Liver (tissue), 9 donors: ENCODE measurements around the gene CHST13.

DNA sequence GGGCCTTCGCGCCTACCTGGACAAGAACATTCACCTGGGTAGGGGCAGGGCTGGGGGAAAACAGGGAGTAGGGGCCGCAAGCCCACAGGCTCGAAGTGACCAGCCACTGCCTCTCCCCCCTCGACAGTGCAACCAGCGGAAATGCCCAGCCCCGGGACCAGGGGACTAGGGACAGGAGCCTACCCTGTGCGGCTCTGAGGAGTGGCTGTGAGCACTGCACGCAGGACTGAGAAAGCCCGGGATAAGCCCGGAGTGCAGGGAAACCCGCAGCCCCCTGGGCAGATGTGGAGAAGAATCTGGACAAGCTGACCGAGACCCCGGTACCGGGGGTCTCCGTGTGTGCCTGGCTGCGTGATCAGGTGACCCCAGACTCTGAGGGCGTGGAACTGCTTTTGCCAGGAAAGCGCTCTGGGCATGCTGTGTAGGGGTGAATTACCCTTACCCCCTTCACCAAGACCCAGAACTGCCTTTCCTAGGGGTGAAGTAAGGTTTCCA lies 392 bp upstream of the SLC12A8 start:
- PRO-cap, 5 experiments: no peak in any of the 5 experiments
- RAMPAGE, long total RNA, 2 experiments: no peak in any of the 2 experiments
- RRBS: 10% methylated on average over 7 of the region's 19 CpGs

DNA sequence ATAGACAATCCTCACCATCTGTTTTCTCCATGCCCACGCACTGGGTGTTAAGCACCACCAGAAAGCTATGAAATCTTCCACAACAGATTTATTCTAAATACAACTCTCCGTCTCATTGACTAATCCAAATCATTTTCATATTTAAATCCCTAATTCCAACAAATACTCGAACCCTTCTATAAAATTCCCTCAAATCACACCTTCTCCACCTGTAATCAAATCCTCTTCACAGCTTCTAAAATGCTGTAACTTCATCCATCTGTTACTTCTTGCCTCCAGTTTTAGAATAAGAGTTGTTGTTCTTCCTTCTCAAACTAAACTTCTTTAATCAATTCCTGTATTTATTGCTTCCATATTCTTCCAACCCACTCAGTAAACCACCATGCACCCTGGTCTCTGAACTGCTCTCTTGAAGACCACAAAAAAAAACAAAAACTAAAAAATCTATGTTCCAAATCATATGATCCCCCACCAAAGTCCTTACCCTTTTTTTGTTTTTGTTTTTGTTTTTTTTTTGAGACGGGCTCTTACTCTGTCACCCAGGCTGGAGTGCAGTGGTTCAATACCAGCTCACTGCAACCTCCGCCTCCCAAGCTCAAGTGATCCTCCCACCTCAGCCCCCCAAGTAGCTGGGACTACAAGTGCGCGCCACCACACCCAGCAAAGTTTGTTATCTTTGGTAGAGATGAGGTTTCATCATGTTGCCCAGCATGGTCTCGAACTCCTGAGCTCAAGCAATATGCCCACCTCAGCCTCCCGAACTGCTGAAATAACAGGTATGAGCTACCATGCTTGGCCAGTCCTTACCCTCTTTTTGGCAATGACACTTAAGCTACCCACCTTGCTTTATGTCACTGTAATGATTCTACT lies 12.8 kb downstream of the ZNF148 start:
- PRO-cap, 5 experiments: no peak in any of the 5 experiments
- RAMPAGE, long total RNA, 2 experiments: no peak in any of the 2 experiments
- RRBS: no CpG with 5 or more reads among the region's 9 CpGs

DNA sequence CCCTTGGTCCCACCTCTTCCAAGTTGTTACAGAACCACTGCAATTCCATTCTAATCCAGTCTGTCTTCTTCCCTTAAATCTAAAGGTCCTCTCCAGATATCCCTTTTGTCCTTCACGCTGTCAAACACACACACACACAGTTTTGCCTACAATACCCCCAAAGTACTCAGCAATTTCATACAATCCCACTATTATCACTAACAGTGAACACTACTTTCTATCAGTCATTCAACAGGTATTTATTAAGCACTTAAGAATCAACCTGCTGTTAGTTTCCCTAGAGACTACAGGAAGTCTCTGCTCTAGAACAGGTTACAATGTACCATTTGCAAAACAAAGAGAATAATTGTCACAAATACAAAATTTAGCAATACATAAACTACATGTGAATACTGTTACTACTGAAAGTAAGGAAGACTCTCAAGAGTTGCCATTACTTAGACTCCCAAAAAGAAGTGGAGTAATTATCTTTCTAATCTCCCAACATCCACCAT lies 4.9 kb downstream of the ZNF148 start:
- PRO-cap, 5 experiments: no peak in any of the 5 experiments
- RAMPAGE, long total RNA, 2 experiments: no peak in any of the 2 experiments
- RRBS: no CpG with 5 or more reads among the region's 1 CpG

DNA sequence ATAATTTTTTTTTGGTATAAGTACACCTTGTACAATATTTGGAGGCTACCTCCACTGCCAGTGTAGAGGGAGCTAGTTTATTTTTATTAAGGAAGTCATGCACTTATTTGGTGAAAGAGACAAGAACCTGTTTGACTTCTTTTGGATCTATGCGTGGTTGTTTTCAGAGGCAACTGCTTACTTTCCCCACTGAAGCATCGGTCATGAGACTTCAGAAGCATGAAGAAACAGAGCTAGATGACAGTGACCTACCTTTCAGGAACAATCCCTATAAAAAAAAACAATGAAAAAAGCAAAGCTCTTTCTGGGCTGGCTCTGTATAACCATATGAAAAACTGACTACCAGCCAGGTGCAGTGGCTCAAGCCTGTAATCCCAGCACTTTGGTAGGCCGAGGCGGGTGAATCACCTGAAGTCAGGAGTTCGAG lies 20.0 kb upstream of the ZNF148 start:
- PRO-cap, 5 experiments: no peak in any of the 5 experiments
- RAMPAGE, long total RNA, 2 experiments: no peak in any of the 2 experiments
- RRBS: no CpG with 5 or more reads among the region's 5 CpGs

DNA sequence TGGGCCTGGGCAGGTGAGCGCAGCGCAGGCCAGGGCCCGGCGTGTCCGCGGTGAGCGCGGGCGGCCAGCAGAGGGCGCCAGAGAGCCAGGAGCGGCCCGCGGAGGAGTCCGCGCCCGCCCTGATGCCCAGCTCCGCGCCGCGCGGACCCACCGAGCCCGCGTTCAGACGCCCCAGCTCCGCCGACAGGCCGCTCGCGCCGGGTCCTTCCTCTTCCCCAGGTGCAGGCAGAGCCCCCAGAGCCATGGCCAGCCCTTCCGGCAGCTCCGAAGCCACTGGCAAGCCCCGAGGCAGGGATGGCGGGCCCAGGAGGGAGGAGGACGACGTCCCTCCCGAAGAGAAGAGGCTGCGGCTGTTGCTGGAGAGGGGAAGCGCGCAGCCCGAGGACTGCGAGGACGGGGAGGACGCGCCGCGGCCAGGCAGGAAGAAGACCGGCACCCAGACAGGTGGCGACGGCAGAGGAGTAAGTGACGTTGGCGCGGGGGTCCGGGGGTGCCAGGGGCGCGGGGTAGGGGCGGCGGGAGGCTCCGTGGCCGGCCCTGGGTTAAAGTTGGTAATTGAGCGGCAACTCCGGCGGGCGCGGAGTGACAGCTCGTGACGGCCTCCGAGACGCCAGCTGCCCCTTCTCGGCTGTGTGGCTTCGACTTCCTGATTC lies 171.2 kb upstream of the OSBPL11 start:
- PRO-cap, 5 experiments: no peak in any of the 5 experiments
- RAMPAGE, long total RNA, 2 experiments: start-site peak on the plus strand in 1 of 2 experiments, centred at position 127 of the sequence, 25 reads per replicate
- RRBS: 7% methylated on average over 5 of the region's 72 CpGs

GRCh38 chr3:125799145-125799797 lies 169.7 kb upstream of the ROPN1B start:
- PRO-cap, 5 experiments: no peak in any of the 5 experiments
- RAMPAGE, long total RNA, 2 experiments: no peak in any of the 2 experiments
- RRBS: no CpG with 5 or more reads among the region's 9 CpGs

GRCh38 chr3:126056443-126057775 lies 27.0 kb downstream of the SLC41A3 start:
- PRO-cap, 5 experiments: no peak in any of the 5 experiments
- RAMPAGE, long total RNA, 2 experiments: no peak in any of the 2 experiments
- RRBS: 96% methylated on average over 3 of the region's 29 CpGs

DNA sequence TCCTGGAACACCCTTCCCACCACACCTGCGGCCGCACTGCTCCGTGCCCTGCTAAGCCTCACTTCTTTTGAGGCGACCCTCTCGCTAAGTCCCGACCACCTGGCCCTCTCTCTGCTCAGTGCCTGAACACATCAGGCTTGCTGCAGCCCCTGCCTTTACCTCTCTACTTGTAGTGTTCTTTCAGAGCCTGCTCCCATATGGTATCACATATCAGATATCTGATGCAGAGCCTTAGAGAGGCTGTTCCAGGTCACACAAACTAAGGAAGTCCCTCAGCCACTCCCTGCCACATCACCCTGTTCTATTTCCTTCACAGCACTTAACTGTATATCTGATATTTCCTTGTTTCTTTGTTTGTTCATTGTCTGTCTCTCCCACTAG lies 913 bp upstream of the ALDH1L1 start:
- PRO-cap, 5 experiments: peak in 1 of 5 experiments; most common minus-strand start position 169 of the sequence (in 1)
- RAMPAGE, long total RNA, 2 experiments: no peak in any of the 2 experiments
- RRBS: no CpG with 5 or more reads among the region's 6 CpGs

- PRO-cap, 5 experiments: peak in 2 of 5 experiments; most common plus-strand start chr3:126184907 (in 1); most common minus-strand start chr3:126184629 (in 1)
- RAMPAGE, long total RNA, 2 experiments: no peak in any of the 2 experiments
- RRBS: no CpG with 5 or more reads among the region's 7 CpGs
These were observed 4.2 kb upstream of the ALDH1L1 start for GRCh38 chr3:126184514-126185101.

- PRO-cap, 5 experiments: peak in 5 of 5 experiments; most common plus-strand start chr3:126354277 (in 4); most common minus-strand start chr3:126354129 (in 2)
- RAMPAGE, long total RNA, 2 experiments: no peak in any of the 2 experiments
- RRBS: no CpG with 5 or more reads among the region's 12 CpGs
These were observed 3.3 kb downstream of the KLF15 start for GRCh38 chr3:126353573-126354733.

DNA sequence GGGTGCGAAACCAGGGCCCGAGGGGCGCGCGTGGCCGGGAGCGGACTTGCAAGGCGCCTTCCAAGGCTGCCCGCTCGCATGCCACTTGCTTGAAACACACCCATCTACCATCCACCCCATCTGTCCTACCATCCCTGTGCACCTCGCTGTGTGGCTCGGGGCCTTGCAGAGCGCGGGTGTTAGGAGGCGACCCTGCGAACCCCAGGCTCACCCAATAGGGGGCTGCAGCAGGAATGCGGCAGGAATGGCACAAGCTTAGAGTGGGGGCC lies 273 bp downstream of the CFAP100 start:
- PRO-cap, 5 experiments: no peak in any of the 5 experiments
- RAMPAGE, long total RNA, 2 experiments: no peak in any of the 2 experiments
- RRBS: 21% methylated on average over 6 of the region's 17 CpGs

GRCh38 chr3:126441409-126442082 lies 34.1 kb downstream of the ZXDC start:
- PRO-cap, 5 experiments: no peak in any of the 5 experiments
- RAMPAGE, long total RNA, 2 experiments: no peak in any of the 2 experiments
- RRBS: no CpG with 5 or more reads among the region's 17 CpGs

DNA sequence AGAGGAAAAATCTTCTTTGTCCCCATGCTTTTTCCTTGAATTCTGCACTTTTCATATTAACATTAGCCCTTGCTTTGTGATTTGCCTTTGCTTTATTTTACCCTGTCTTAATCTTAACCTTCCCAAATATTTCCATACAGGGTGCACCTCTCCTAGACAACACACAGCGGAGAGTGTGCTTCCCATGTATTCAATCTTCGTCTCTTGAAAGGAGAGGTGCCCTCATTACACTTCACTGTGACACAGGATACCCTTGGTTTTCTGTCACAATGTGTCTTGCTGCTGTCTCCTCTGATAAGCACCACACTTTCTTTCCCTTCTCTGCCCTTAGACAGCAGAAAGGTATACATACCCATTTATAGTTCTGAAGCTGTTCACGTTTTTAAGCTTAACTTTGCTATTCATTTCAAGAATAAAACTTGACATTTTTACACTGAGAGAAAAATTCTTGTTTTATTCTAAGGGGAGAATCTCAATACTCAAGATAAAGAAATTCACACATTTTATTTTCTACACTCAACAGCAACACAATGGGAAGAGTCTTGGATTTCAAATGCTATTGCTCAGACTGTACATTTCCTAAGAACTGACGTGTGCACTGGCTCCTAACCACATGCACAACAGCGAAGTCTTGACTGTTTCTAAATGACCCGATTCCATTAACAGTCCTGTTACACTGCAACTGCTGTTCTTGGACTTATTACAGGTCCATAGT lies 21.1 kb downstream of the ZXDC start:
- PRO-cap, 5 experiments: no peak in any of the 5 experiments
- RAMPAGE, long total RNA, 2 experiments: no peak in any of the 2 experiments
- RRBS: no CpG with 5 or more reads among the region's 6 CpGs

DNA sequence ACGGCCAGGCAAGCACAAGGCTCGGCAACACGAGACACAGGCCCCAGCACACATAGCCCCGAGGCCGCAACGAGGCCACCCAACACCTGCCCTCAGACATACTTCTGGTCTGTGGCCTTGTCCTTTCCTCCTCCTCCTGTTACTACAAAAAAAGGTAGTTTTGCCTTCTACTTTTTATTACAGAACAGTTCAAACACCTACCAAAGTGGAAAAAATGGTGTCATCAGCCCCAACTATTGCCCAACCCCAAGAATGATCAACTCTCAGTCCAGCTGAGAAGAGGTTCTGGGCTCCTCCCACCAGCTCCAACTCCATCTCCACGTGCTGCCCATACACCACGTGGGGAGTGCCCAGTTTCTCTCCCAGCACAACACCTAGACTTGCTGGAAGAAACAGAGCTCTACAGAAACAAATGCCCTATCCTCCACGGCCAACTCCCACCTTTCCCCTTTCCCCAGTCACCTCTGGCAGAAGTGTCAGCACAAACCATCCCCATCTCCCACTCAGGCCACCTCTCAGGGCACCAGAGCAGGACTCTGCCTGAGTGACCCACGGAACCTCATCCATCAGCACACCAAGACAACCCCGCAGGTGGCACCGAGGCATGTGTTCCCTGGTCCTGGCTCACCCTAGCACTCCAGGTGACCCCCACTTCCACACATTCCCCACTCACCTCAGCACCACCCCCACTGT lies 7.4 kb downstream of the ZXDC start:
- PRO-cap, 5 experiments: peak in 4 of 5 experiments; most common plus-strand start position 377 of the sequence (in 1); most common minus-strand start position 251 of the sequence (in 3)
- RAMPAGE, long total RNA, 2 experiments: no peak in any of the 2 experiments
- RRBS: no CpG with 5 or more reads among the region's 12 CpGs

GRCh38 chr3:126523753-126525129 lies at the start of gene CHST13:
Gene CHST13, plus strand, starts transcription at chr3:126524155.
- PRO-cap, 5 experiments: peak in 5 of 5 experiments; most common plus-strand start chr3:126524090 (in 5); most common minus-strand start chr3:126523978 (in 4)
- RAMPAGE, long total RNA, 2 experiments: no peak in any of the 2 experiments
- RRBS: 6% methylated on average over 30 of the region's 90 CpGs

- PRO-cap, 5 experiments: no peak in any of the 5 experiments
- RAMPAGE, long total RNA, 2 experiments: no peak in any of the 2 experiments
- RRBS: no CpG with 5 or more reads among the region's 2 CpGs
These were observed 40.5 kb upstream of the C3orf22 start for GRCh38 chr3:126599155-126599623.

- PRO-cap, 5 experiments: no peak in any of the 5 experiments
- RAMPAGE, long total RNA, 2 experiments: no peak in any of the 2 experiments
- RRBS: no CpG with 5 or more reads among the region's 1 CpG
These were observed 42.6 kb upstream of the C3orf22 start for GRCh38 chr3:126601321-126601726.

DNA sequence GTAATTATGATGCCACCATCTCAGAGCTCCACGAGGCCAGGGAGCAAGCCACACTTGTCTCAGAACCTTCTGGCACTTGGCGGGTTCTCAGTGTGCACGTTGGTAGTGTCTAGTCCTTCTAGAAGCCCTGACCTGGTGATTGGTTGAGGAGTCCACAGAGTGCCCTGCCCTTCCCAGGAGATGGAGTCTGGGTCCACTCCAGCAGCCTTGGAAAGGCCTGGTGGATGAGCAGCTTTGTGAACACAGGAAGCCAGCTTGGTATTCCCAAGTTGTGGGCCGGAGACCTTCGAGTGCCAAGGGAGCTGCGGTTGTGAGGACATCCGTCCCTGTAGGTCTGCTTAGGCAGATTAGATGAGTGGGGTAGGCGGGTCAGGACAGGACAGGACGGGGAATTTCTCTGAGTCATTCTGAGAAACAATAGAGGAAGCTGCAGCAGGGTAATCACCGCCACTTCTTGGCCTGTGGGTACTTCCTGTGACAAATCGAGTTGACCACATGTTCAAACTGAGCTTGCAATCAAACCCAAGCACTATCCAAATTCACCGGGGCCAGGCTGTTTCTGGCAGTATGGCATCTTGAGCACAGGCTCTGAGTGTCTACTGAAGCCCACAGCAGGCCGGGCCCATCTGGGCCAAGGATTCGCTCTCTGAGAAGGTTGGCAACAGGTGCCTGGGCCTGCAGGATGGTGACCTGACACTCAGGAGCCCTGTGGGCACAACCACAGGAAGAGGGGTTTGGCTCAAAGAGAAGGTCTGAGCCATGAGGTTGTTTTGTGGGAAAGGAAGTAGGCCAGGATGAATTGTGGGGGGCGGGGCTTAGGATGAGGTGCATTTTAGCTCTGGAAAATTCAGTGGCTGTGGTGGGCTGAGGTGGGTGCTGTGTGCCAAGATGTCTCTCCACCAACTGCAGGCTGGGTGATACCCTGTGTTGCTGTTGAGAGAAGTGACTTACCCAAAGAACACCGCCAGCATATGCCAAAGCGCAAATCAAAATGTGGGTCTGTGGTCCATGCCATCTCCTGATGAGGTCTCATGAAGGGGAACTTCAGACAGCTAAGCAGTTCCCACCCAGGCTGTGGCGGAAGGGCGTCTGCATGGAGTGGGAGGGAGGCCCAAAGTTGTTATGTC lies 71.4 kb upstream of the PLXNA1 start:
- PRO-cap, 5 experiments: no peak in any of the 5 experiments
- RAMPAGE, long total RNA, 2 experiments: no peak in any of the 2 experiments
- RRBS: 42% methylated on average over 2 of the region's 19 CpGs

GRCh38 chr3:127303930-127304459 lies 16.1 kb upstream of the PRR20G start:
- PRO-cap, 5 experiments: no peak in any of the 5 experiments
- RAMPAGE, long total RNA, 2 experiments: no peak in any of the 2 experiments
- RRBS: 24% methylated on average over 3 of the region's 19 CpGs

DNA sequence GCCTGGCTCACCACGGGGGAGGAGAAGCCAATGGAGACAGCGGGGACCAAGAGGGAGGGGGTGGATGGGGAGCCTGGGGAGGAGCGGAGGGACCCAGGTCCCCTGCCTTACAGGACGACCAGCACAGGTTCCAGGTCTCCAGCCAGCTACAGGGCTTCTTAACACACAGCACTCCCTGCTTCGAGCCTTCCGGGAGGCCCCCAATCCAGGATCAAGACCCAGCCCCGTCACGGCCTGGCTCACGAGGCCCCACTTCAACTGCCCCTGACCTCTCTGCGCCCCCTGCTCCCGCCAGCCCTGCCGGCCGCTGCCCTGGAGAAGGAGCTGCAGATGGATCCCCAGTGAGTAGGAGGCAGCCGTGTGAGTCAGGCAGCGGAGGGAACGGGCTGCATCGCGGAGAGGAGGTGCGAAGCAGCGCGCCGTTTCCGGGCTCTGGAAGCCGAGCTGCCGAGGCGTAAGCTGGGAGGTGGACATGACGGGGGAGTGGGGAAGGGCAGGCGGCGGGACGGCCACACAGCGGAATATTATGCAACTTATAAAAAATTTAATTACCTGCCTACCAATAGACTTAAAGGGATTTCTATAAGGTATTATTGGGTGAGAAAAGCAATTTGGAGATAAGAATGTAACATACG lies 133.5 kb downstream of the TPRA1 start:
- PRO-cap, 5 experiments: no peak in any of the 5 experiments
- RAMPAGE, long total RNA, 2 experiments: no peak in any of the 2 experiments
- RRBS: 9% methylated on average over 4 of the region's 32 CpGs